Upper lobe of left lung (tissue), 5 donors: ENCODE measurements around a stretch of chrX.

GRCh38 chrX:118702947-118703329 is 24.5 kb upstream of the IL13RA1 start:
- PRO-cap, 2 experiments: no peak in any of the 2 experiments
- RAMPAGE, long total RNA, 4 experiments: no peak in any of the 4 experiments

DNA sequence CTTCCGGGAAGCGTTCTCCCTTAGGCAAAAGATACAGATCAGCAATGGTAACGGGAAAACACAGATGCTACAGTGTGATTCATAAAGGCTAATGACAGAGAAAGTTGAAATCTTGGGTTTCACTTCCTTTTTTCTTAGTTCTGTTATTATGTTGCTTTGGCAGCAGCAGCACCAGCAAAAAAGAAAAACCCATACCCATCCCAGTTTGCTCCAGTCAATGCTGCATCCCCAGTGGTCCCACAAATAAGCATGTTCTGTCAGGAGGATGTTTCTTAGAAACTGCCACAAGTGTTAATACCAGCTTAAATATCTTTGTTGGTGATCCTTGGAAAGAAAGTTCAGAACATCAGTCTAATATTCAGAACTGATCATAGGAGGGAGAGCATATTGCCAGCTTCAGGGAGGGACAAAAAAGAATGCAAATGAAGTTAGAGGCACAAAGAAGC is 41.2 kb downstream of the LONRF3 start:
- PRO-cap, 2 experiments: no peak in any of the 2 experiments
- RAMPAGE, long total RNA, 4 experiments: no peak in any of the 4 experiments

- PRO-cap, 2 experiments: no peak in any of the 2 experiments
- RAMPAGE, long total RNA, 4 experiments: no peak in any of the 4 experiments
Measured at GRCh38 chrX:119209415-119210058, 26.5 kb upstream of the PGRMC1 start.

- PRO-cap, 2 experiments: peak in 1 of 2 experiments; most common minus-strand start chrX:119237327 (in 1)
- RAMPAGE, long total RNA, 4 experiments: no peak in any of the 4 experiments
Measured at GRCh38 chrX:119237053-119237607, 1.0 kb downstream of the PGRMC1 start.

GRCh38 chrX:119647898-119648615 is 44.9 kb downstream of the SEPTIN6 start:
- PRO-cap, 2 experiments: no peak in any of the 2 experiments
- RAMPAGE, long total RNA, 4 experiments: no peak in any of the 4 experiments

DNA sequence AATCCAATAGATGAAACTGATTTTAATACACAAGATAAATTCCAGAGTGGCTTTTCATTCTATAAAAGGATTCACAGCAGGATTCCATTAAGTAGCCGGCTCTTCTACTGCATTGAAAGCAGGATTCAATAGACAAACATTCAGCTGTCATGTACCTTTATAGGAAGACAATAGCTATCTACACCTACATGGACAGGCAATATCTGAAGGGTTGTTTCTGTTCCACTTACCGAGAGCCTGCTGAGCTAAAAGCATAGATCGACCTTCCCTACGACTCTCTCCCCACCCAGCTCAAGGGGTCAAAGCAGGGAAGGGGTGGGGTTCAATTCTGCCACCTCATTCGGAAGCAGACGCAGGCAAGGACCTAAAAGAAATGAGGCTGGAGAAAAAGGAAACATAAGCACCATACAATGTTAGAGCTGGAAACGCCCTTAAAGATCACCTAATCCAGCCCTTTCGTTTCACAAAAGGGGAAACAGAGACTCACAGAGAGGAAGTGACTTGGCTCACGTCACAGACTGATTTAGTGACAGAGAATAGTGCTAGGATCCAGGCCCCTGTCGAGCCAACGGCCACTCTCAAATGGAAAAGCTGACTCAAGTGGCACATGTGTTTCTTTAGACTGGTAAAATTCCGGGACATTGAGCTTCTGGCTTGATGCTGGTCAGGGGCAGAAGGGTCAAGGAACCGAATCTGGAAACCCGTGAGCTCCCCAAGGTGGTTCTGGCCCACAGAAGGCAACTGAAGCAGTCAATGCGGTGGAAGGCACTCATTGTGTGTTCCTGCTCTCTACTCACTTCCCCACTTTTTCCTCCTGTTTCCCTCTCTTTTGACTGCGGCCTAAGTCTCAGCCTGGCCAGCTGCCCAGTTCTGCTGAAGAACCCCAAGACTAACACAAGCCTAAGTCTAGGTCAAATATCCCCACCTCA is 7.6 kb downstream of the SEPTIN6 start:
- PRO-cap, 2 experiments: peak in 1 of 2 experiments; most common plus-strand start position 526 of the sequence (in 1); most common minus-strand start position 272 of the sequence (in 1)
- RAMPAGE, long total RNA, 4 experiments: no peak in any of the 4 experiments

GRCh38 chrX:119734849-119735414 is 23.5 kb upstream of the SOWAHD start:
- PRO-cap, 2 experiments: no peak in any of the 2 experiments
- RAMPAGE, long total RNA, 4 experiments: no peak in any of the 4 experiments

DNA sequence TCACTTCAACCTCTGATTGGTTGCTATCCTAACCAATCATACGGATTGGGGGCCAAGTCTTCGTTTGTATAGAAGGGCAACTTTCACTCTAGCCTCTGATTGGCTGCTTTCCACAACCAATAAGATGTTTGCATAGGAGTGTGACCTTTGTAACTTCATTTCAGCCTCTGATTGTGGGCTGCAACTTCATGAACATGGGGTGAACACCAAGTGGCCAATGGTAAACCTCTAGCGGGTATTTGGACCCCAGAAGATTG is 9.7 kb upstream of the AKAP14 start:
- PRO-cap, 2 experiments: no peak in any of the 2 experiments
- RAMPAGE, long total RNA, 4 experiments: no peak in any of the 4 experiments

GRCh38 chrX:120536804-120537284 is 23.9 kb downstream of the CUL4B start:
- PRO-cap, 2 experiments: no peak in any of the 2 experiments
- RAMPAGE, long total RNA, 4 experiments: no peak in any of the 4 experiments

DNA sequence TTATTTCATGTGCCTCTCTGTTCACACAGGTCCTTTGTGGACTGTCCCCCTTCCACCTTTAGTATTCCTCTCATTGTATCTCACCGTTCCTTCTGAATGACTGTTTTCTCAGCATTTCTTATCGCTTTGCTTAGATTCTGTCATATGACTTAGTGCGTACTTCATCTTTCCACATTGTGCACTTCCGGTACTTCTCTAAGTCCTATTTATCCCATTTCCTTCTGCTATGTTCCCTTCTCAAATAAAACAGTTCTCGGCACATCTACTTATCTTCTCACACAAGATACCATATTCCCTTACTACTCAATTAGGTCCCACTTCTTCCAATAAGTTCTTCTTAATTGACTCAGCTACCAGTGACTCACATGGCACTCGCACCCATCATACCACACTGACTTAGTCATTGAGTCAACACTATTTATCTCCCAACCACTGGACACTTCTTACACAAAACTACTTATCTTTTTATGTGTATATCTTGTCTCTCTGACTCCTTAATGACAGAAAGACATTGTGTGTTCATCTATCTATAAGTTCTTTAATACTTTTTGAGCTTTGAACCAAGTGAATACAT is 10.9 kb downstream of the CUL4B start:
- PRO-cap, 2 experiments: no peak in any of the 2 experiments
- RAMPAGE, long total RNA, 4 experiments: no peak in any of the 4 experiments

GRCh38 chrX:120761720-120762311 is 113.8 kb downstream of the CT47B1 start:
- PRO-cap, 2 experiments: no peak in any of the 2 experiments
- RAMPAGE, long total RNA, 4 experiments: no peak in any of the 4 experiments

GRCh38 chrX:121191680-121192156 is 144.3 kb downstream of the GLUD2 start:
- PRO-cap, 2 experiments: no peak in any of the 2 experiments
- RAMPAGE, long total RNA, 4 experiments: no peak in any of the 4 experiments

- PRO-cap, 2 experiments: peak in 1 of 2 experiments; most common minus-strand start chrX:122017282 (in 1)
- RAMPAGE, long total RNA, 4 experiments: no peak in any of the 4 experiments
Measured at GRCh38 chrX:122017179-122017388, 969.7 kb downstream of the GLUD2 start.

DNA sequence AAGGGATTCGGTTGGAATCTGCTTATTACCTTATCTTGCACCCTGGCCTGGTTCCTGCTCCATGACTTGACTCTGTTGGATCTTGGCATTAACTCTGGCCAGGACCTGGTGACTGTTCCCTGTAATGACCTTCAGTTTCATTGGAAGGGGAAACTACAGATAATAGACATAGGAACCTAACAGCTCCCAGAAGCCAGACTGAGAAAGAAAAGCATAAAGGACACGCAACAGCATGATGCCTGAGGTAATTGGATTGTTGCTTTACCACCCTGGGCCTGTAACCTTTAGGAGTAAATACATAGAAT is 762.3 kb upstream of the GRIA3 start:
- PRO-cap, 2 experiments: no peak in any of the 2 experiments
- RAMPAGE, long total RNA, 4 experiments: no peak in any of the 4 experiments

DNA sequence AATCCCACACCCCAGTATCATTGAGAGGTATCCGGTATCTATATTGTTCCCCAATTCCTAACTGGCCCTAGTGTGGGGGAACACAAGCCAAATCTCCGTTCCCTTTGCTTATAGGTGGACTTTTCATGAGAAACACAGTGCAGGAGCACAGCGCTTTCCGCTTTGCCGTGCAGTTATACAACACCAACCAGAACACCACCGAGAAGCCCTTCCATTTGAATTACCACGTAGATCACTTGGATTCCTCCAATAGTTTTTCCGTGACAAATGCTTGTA is 1.6 kb downstream of the GRIA3 start:
- PRO-cap, 2 experiments: no peak in any of the 2 experiments
- RAMPAGE, long total RNA, 4 experiments: no peak in any of the 4 experiments

DNA sequence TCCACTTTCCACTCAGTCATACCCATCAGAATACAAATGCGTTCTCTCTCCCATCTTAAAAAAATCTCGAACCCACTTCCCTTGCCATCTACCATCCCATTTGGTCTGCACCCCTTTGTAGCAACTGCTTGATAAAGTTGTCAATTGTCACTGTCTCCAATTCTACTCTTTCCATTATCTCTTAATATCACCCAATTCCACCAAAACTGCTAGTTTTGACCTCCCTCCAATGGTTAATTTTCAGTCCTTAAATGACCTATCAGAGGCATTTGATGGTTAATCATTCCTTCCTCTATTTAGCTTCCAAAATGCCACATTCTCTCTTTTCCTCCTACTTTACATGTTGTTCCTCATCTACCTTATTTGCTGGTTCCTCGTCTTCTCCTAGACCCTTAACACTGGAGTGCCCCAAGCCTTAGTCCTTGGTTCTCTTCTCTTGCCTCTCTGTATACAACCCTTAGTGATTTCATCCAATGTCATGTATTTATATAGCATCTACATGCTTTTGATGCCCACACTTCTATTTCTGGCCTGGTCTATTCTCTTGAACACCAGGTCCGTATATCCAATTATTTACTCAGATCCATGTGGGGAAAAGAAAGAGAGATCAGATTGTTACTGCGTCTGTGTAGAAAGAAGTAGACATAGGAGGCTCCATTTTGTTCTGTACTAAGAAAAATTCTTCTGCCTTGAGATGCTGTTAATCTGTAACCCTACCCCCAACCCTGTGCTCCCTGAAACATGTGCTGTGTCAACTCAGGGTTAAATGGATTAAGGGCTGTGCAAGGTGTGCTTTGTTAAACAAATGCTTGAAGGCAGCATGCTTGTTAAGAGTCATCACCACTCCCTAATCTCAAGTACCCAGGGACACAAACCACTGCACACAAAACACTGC is 53.5 kb downstream of the THOC2 start:
- PRO-cap, 2 experiments: no peak in any of the 2 experiments
- RAMPAGE, long total RNA, 4 experiments: no peak in any of the 4 experiments

DNA sequence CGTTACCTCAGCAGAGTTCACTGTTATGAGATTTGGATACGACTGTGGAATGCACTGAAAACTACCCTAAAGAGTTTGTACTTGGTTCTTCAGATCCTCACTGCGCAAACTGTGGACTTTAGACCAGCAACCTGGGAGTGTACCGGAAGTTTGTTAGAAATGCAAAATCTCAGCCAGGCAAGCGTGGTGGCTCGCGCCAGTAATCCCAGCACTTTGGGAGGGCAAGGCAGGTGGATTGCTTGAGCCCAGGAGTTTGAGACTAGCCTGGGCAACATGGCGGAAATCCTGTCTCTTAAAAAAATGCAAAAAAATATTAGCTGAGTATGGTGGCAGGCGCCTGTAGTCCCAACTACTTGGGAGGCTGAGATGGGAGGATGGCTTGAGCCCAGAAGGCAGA is 9.5 kb upstream of the STAG2 start:
- PRO-cap, 2 experiments: no peak in any of the 2 experiments
- RAMPAGE, long total RNA, 4 experiments: no peak in any of the 4 experiments

DNA sequence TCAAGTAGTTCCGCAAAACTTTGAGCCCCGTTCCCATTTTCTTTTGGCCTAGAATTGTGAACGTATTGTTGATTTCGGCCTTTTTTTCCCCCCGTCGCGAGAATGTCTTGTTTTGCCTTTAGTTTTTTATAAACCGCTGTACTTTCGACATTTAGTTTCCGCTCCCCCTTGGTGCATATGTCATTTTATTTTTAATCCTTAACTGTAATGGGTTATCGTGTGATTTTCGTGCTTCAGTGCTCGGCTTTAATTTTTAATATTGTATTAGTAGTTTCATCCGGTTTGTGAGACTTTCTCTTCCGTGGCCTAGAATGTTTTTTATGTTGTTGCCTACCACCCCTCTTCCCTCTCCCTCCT is 734 bp downstream of the STAG2 start:
- PRO-cap, 2 experiments: no peak in any of the 2 experiments
- RAMPAGE, long total RNA, 4 experiments: no peak in any of the 4 experiments

DNA sequence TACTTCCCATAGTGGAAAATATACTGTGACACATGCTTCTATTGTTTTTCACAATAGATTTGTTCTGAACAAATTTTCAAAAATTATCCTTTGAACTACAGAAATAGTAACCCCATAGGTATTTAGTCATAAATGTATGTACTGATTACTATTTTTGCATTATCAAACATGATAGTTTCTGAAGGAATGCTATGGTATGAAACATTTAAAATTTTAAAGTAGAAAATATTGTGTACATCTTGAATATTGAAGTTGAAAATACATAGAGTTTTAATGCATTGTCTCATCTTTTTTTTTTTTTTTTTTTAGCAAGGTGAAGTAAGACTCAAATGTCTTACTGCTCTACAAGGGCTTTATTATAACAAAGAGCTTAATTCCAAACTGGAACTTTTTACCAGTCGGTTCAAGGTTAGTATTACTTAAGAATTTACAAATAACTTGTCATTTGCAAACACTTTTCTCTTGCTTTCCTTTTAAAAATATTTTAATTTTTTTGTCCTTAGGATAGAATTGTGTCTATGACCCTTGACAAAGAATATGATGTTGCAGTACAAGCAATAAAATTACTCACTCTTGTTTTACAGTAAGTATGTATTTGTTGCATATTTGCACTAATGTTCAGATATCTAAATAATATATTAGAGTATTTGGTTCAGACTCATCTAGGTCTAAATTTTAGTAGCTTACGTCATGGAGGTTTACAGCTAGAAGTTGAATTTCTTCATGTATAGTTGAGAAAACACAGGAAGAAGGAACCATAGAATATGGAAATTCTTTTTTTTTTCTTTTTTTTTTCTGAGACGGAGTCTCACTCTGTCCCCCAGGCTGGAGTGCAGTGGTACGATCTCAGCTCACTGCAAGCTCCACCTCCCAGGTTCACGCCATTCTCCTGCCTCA is 89.6 kb downstream of the STAG2 start:
- PRO-cap, 2 experiments: no peak in any of the 2 experiments
- RAMPAGE, long total RNA, 4 experiments: no peak in any of the 4 experiments

GRCh38 chrX:124626094-124626380 is 279.7 kb downstream of the SH2D1A start:
- PRO-cap, 2 experiments: no peak in any of the 2 experiments
- RAMPAGE, long total RNA, 4 experiments: no peak in any of the 4 experiments